CD14-positive monocyte (primary cell): ENCODE data around the genes OR4S2, OR5L1 and OR5AR1.

DNA sequence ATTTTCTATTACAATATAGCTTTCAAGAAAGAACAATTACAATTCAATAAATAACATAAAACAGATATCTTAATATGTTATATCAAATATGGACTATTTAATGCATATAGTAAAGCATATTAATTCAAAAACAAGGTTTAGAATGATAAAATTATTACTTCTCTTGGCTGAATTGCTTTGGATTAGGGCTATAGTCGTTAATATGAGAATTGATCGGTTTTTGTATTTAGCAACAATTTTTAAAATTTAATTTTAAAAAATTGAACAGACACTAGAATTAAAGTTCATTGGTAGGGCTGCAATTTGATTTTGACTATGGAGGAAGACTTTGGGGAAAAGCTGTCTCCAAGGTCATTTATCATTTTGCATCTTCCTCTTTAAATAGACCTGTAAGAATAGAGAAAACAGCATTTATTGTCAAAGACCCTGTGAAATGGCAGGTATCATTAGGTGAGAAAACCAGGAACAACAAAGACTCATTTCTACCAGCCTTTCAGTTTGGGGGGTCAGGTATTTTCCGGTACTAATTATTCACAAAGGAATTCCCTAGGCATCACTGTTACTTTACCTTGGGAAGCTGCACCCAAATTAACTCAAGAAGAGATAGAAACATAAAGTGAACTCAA lies at the start of gene OR4S2:
Gene OR4S2, plus strand, starts transcription at position 419 of the 626 bp plus-strand sequence.
- CAGE, long polyA plus RNA, result no peak

- CAGE, long polyA plus RNA, result no peak
Observed at GRCh38 chr11:55811152-55811664, at the start of gene OR5L1. Gene OR5L1, plus strand, starts transcription at chr11:55811367.

DNA sequence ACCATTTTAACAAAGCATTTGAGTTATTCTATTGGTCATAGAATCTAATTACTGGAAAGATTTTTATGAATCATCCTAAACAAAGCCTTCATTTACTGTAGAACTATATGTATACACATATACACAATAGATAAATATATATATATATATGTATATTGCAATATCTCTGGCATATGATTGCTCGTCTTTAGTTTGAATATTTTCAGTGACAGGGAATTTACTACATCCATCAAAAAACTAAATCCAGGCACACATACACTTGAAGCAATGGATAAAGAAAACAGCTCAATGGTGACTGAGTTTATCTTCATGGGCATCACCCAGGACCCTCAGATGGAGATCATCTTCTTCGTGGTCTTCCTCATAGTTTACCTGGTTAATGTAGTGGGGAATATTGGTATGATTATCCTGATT lies at the start of gene OR5AR1:
Gene OR5AR1, plus strand, starts transcription at position 268 of the 414 bp plus-strand sequence.
- CAGE, long polyA plus RNA, result no peak

DNA sequence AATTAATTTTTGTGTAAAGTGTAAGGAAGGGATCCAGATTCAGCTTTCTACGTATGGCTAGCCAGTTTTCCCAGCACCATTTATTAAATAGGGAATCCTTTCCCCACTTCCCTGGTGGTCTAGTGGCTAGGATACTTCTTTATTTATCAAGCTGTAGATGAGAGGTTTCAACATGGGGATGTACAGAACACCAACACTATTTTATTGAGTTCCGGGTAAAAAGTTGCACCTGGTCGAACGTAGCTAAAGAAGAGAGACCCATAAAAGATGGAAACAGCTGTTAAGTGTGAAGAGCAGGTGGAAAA lies 41.5 kb upstream of the OR9G4 start:
- CAGE, long polyA plus RNA, result no peak

- CAGE, long polyA plus RNA, result no peak
Observed at GRCh38 chr11:57275625-57276038, 38.6 kb upstream of the APLNR start.

DNA sequence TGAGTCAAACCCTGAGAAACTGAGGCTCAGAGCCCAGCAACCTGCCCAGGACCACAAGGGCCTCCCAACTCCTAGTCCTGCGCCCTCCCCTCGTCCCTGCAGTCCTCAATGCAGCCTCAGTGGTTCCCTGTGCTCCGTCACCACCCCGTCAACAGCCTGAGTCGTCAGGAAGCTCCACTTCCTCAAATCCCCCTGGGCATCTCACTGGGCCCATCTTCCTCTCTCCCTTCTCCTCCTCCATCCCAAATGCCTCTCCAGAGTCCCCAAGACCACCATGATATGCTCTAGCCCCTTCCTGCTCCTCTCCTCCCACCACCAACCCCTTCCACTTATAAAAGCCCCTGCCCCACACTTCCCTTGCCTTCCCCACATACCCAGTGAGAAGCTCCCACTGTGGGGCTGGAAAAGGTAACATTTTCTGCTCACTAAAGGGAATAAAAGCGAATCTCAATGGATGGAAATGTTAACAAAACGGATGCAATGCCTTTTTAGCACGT lies 17.5 kb downstream of the TNKS1BP1 start:
- CAGE, long polyA plus RNA, result no peak

DNA sequence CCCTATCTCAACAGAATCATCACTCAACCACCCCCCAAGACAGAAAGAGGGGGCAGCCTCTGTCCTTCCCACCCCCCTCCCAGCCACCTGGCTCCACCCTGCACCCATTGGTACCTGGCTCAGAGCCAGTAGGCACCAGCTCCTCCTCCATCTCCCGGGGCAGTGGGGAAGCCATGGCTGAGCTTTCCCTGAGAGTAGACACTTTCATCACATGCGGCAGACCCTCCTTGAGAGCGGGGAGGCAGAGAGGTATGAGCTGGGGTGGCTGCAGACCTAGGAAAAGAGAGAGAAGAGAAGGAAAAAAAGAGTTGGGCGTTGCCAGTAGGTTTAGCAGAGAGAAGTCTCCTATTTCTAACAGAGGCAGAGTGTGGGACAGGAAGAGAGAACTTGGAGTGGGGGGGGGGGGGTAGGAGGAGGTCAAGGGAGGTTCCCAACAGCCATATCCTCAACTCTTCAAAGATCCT lies 3.0 kb downstream of the TNKS1BP1 start:
- CAGE, long polyA plus RNA, result no peak

DNA sequence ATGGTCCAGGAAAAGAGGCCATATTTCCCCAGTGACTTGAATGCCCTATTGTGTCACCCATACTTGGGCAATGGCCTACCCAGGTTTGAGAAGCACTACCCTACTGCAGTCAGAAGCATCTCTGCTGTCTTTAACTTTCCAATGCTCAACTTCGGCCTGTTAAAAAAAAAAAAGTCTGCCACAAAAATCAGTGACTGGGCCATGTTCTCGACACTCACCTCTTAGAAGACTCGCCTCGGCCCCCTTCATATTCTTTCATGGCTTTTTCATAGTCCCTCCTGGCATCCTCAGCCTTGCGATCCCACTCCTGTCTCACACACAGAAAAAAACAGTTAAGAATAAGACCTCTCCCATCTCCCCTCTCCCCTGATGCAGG lies 2.4 kb upstream of the TNKS1BP1 start:
- CAGE, long polyA plus RNA, result no peak

DNA sequence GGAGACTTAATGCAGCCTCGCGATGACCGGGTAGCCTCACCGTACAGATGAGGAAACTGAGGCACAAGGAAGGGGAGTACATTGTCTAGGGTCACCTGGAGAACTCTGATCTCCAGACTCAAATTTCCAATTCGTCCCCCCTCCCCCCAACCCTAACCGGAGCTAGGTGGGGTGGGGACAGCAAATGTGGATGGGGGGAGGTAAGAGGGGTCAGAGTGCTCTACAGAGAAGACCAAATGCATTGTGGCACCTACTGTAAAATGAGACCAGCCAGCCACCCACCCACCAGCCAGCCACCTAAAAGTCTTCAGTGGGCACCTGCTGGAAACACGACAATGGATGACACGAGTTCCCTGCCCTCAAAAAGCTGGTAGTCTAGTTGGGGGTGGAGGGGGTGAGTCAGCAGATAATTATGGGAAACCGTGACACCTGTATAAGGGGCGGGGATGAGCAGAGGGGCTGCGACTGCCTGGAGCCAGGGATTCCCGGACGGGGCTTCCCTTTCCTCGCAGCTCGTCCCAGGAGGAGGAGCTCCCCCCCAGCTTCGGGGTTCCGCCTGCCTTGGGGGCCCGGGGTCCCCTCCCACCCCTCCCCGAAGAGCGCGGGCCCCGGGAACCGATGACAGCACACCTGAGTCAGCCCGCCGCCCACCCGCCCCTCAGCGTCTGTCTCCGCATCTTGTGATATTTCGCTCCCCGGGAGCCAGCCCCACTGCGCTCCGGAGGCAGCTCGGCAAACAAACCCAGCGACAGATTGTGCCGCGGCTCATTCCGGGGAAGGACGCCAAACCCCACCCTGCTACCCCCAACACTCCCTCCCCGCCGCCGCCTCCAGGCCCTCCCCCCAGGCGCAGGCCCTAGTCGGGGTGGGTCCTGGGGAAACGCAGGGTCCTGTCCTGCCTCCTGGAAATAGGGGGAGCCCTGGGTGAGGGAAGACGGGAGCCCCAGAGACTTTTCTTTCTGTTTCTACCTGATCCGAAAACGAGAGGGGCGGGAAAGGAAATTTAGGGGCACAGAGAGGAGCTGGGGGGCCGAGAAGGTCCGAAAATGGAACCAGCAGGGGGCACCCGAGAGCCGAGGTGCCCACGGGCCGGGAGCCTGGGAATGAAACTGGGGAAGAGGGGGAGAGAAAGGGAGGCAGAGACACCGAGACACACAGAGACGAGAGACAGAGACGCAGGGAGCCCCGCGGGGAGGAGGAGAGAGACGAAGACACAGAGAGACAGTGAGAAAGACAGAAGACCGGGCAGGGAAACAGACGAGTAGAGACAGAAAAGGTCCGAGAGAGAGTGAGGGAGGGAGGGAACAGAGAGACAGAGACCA lies 2.1 kb upstream of the RTN4RL2 start:
- CAGE, long polyA plus RNA, result no peak

- CAGE, long polyA plus RNA, result no peak
Observed at GRCh38 chr11:57598613-57599139, 1.2 kb downstream of the SERPING1 start.

- CAGE, long polyA plus RNA, result no peak
Observed at GRCh38 chr11:57599140-57599685, 1.7 kb downstream of the SERPING1 start.

- CAGE, long polyA plus RNA, result no peak
Observed at GRCh38 chr11:57644821-57646074, 4.5 kb downstream of the YPEL4 start.

DNA sequence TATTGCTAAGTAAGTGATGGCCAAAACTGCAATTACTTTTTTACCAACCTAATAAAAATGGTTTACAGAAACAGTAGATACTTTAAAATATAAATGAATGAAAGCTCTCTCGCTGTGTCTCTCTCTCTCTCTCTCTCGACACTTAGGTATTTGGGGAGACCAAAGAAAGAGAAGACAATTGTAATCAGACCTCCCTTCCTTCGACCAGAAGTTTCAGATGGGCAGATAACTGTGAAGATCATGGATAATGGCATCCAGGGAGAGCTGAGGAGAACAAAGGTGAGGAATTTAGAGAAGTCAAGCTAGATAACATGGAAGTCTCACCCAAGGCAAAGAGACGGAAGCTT lies 18.4 kb downstream of the MED19 start:
- CAGE, long polyA plus RNA, result no peak

- CAGE, long polyA plus RNA, result no peak
Observed at GRCh38 chr11:57704241-57705349, 7.4 kb downstream of the MED19 start.

DNA sequence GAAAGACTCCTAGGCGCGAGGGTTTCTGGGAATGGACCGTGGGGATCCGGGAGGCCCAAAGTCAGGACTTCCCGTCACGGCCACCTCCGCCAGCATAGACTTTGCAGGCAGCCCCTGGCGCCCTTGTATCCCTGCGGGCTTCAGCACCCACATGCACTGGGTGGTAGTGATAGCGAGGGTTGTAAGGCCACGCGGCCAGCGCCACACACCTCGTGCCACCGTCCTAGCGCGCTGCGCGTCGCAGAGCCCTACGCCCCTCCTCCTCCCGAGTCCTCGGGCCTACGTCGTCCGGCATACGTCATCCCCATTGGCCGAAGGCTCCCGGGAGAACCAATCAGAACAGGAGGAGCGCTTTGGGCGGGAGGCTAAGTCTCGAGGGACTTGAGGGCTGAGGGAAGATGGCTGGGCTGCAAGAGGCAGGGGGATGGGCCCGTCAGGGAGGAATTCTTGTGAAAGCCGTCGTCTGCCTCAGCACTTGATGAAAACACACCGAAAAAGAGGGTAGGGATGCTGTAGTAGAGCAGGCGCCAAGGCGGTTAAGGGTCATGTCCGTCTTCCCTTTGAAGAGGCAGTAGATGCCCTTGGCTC lies 1.4 kb upstream of the BTBD18 start:
- CAGE, long polyA plus RNA, result no peak

GRCh38 chr11:57779195-57779853 lies 17.7 kb downstream of the CTNND1 start:
- CAGE, long polyA plus RNA, result no peak

GRCh38 chr11:58004449-58005203 lies 19.1 kb upstream of the OR9Q1 start:
- CAGE, long polyA plus RNA, result no peak

GRCh38 chr11:58939953-58940530 lies 754 bp downstream of the GLYATL1 start:
- CAGE, long polyA plus RNA, result no peak

DNA sequence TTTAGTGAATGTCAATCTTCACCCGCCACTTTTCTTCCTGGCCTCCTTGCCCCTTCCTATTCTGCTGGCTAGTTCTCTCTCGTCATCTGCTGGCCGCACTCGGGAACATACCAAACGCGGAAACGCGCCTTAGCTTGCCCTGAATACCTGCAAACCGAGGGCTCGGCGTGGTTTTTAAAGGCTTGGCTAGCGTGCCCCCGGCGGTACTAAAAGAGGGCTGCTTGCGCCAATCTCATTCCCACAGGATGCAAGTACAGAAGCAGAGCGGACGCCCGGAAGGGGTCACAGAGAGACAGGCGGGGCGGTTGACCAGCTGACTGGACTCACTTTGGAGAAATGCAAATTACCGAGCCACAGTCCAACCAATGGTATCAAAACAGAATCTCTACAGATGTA lies 24.5 kb downstream of the GLYATL1 start:
- CAGE, long polyA plus RNA, result no peak

GRCh38 chr11:59062940-59063457 lies 23.1 kb upstream of the GLYATL1B start:
- CAGE, long polyA plus RNA, result no peak